Foreskin keratinocyte (primary cell): ENCODE measurements around a stretch of chr17.

DNA sequence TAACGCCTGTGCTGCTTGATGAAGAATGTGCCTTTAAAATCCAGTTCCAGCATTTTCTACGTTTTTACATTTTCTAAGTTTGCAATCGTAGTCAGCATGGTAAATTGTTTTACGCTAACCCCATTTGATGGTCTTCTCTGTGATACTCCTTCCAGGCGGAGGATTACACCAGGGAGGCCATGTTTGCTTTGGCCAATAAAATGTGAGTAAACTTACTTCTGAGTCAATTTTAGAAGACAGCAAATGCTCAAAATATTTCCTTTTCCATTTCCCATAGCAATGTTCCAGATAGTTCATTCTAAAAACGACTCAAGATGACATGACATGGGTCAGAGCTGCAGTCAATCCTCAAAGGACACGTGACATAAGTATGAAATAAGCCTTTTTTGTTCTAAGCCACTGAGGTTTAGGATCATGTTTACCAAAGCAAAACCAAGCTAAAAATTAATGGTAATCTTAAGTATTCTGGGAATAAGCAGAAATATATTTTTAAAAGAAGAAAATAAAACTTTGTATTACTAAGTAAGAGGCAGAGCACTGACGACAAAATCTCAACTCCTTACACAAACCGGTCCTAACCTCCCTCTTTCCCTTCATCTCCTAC is 266.3 kb downstream of the CEP112 start:
- RAMPAGE, total RNA, result no peak

- RAMPAGE, total RNA, result no peak
Measured at GRCh38 chr17:66222543-66223345, 6.5 kb downstream of the APOH start.

DNA sequence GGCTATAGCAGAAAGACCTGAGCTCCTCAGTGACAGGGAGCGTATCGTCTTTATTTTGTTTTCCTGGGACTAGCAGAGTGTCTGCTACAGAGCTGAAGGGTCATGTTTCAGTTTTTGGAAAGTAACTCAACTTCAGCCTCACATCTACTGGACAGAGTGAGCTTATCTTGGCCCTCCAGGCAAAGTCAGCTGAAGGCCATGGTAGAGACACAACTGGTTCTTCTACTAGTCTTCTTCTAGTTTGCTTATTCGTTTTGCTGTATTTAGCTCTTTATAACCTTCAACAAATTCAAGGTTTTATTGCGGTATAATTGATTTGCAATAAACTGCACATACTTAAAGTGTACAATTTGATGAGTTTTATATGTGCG is 6.2 kb upstream of the PRKCA start:
- RAMPAGE, total RNA, result no peak

GRCh38 chr17:66401860-66402500 is 99.6 kb downstream of the PRKCA start:
- RAMPAGE, total RNA, result no peak

- RAMPAGE, total RNA, result no peak
Measured at GRCh38 chr17:66509469-66510556, 207.4 kb downstream of the PRKCA start.

GRCh38 chr17:66717603-66718103 is 117.3 kb upstream of the CACNG5 start:
- RAMPAGE, total RNA, result no peak

GRCh38 chr17:66799706-66800440 is 35.0 kb upstream of the CACNG5 start:
- RAMPAGE, total RNA, result no peak

DNA sequence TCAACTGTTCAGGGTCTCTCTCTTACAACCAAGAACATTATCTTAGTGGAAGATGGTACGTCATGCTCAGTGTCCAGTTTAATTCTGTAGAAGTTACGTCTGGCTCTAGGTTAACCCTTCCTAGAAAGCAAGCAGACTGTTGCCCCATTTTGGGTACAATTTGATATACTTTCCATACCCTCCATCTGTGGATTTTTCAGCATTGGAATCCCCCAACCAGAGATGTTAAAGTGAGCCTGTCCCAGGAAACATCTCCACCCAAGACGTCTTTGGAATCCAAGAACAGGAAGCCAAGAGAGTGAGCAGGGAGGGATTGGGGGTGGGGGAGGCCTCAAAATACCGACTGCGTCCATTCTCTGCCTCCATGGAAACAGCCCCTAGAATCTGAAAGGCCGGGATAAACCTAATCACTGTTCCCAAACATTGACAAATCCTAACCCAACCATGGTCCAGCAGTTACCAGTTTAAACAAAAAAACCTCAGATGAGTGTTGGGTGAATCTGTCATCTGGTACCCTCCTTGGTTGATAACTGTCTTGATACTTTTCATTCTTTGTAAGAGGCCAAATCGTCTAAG is 30.6 kb upstream of the CACNG5 start:
- RAMPAGE, total RNA, result no peak

DNA sequence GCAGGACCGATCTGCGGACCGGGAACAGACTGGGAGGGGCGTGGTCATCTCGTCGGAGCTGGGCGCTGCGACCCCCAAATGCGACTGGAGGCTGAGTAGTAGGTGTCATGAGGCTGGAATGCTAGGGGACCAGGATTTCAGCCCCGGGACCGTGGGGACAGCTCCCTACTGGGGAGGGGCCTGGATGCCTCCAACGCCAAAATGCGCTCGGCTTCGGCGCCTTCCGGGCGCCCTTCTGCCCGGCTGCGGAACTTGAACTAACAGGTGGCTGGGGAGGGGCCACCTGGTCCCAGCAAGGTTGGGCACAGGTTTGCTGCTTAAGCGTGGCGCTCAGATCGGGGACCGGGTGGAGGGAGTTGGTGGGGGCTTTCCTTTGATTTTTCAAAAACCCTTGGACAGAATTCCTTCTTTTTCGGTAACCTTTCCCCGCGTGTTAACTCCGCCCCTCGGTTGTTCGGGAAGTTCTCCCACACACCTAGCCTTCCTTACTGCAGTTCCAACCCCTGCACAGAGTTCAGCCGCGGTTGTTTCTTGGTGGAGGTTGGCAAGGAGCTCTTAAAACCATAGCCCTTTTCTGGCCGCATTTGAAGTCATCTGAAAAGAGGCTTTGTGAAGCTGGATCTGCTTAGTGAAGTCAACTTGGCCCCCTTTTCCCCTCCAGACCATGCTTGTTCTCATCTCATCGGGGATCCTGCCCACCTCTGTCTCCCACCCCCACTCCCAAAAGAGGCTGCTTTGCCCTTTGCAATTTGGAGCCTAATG is 1.6 kb downstream of the CACNG4 start:
- RAMPAGE, total RNA, result no peak

GRCh38 chr17:66982016-66982324 is 17.5 kb downstream of the CACNG4 start:
- RAMPAGE, total RNA, result no peak

DNA sequence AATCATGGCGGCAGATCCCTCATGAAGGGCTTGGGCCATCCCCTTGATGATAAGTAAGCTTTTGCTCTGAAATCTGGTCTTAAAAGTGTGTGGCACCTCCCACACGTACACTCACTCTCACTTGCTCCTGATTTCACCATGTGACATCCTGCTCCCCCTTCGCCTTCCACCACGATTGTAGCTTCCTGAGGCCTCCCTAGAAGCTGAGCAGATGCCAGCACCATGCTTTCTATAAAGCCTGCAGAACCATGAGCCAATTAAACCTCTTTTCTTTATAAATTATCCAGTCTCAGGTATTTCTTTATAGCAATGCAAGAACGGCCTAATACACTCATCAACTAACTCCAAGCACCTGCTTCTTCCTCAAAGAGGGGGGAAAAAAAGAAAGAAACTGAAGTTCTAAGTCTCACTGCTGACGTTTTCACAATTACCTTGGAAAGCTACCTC is 88.0 kb downstream of the HELZ start:
- RAMPAGE, total RNA, result no peak

- RAMPAGE, total RNA, result no peak
Measured at GRCh38 chr17:67440858-67441931, 64.1 kb downstream of the PITPNC1 start.

- RAMPAGE, total RNA, result no peak
Measured at GRCh38 chr17:67448919-67449516, 71.9 kb downstream of the PITPNC1 start.

GRCh38 chr17:67478124-67478727 is 101.1 kb downstream of the PITPNC1 start:
- RAMPAGE, total RNA, result no peak

- RAMPAGE, total RNA, result no peak
Measured at GRCh38 chr17:67510042-67510534, 133.0 kb downstream of the PITPNC1 start.

- RAMPAGE, total RNA, result no peak
Measured at GRCh38 chr17:67825638-67826689, 661 bp downstream of the BPTF start.

GRCh38 chr17:67853828-67854784 is 28.8 kb downstream of the BPTF start:
- RAMPAGE, total RNA, result no peak

GRCh38 chr17:68053232-68054171 is 18.0 kb downstream of the KPNA2 start:
- RAMPAGE, total RNA, result no peak

DNA sequence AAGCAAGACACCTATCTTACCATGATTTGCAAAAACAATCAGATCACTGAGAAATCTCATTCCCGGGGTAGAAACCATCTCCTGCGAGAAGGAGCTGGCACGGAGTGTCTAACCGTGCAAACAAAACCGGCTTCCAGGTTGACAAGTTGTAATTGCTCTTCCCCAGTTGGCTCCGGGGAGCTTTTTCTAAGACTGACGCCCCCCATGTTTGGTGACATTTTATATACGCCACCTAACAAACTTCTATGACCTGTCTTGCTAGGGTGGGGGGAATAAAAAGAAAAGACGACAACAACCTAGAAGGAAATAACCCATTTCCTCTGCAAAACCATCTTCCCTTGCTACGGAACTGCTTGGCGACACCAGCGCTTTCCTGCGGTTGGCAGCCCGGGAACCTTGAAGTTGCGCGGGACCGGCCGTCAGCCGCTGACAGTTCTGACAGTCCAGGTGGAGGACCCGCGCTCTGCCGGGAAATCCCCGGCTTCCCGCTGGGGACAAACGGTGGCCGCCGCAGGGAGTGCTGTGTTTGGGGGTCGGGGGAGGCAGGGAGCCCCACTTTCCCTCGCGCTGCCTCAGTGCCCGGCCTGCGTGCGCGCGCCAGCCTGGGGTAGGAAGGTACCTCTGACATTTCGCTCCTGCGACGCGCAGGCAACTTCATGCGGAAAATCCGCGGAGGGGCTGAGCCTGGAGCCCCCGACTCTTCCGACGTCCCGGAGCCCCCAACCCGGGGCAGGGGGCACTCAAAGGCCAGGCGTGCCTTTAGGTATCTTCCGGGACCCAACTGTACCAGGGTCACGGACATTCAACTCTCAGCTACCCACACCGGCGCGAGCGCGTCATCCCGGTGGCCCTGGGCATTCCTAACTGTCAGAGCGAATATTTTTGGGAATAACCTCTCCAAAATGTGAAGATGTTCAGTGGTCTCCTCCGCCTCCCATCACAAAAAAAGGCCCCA is 593 bp downstream of the SLC16A6 start:
- RAMPAGE, total RNA, result no peak

DNA sequence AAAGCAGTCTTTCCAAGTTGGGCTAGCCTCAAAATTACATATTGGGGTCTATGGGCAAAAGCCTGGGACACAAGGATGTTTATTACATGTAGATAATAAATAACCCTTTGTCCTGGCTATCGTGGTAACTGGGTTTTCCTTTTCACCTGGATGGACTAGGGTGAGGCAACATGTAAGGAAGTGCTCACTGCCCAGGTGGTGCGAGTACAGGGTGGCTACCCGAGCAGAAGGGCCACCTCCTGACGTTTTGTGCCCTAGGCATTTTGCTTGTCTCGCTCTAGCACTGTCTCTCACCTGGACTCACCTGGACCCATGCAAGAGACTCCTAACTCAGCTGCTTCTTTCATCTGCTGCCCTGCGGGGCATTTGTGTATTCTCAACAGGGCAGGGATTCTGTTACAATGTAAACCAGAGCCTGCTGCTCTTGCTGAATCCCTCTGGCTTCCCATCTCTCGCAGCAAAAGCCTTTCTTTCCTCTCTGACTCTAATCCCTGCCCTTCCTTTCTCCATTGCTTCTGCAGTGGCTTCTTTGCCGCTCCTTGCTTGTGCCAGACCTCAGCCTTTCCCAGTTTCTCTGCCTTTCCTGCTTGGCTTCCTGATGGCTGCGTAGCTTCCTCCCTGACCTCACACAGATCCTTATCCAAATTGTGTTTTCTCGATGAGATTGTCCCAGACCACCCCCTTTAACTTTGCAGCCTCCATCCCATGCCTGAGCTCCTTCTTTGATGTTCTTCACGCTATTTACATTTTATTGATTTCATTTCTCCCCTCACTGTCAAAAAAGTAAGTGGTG is 10.1 kb downstream of the ARSG start:
- RAMPAGE, total RNA, result no peak